Ovary (tissue), 7 donors: ENCODE measurements around a stretch of chr9.

DNA sequence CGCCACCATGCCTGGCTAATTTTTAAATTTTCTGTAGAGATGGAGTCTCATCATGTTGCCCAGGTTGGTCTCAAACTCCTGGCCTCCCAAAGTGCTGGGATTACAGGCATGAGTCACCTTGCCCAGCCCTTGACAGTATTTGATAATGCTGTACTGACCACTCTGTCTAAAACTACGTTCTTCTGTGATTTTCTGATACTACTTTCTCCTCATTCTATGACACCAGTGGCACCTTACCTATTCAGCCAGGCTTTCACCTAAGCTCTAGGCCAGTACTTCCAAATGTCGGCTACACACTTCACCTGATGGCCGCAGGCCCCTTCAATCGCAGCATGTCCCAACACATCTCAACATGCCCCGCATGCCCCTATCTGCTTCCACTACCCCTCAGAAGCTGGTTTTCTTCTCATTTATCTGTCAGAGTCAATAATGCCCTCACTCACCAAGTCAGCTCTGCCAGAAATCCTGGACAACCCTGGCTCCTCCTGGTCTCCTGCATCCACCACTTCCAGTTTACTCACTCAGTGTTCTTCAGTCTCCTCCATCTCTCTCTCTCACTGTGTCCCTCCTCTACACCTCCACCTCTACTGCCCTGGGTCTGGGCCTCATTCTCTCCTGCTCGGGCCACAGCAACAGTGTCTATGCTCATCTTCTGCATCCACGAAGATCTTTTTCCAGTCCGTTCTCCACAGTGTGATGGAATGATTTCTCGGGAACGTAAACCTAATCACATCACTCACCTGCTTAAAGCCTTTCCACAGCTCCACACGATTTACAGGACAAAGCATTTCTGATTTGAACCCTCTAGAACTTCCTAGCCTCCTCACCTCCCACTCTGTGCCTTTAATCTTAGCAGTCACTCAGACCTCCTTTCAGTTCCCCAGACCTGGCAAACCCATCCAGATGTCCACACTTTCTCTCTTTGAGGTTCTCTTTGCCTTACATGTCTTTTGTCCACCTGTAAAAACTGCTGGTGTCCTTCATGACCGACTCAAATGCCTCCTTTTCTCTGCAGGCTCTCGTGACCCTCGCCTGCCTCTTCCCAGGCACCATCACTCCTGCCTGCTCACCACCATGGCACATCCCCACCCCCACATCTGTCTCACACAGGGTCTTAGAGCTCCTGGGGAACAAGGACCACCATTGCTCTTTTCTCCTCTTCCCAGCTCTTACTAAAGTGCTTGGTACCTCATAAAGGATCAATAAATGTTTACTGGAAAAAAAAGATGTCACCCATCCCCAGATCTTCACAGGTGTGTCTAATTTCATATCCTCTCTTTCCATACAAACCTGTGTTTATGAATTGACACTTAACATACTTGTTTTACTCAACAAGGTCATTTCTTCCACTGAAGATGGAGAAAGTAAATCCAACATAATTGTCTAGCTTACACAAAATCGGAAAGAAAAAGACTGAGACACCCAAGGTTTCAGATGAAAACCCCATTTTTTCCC is 181.3 kb downstream of the GNAQ start:
- PRO-cap, 7 experiments, result no peak in any of the 7 experiments
- RAMPAGE, long total RNA, 2 experiments, result no peak in any of the 2 experiments

GRCh38 chr9:77950154-77950825 is 81.3 kb downstream of the GNAQ start:
- PRO-cap, 7 experiments, result no peak in any of the 7 experiments
- RAMPAGE, long total RNA, 2 experiments, result no peak in any of the 2 experiments

- PRO-cap, 7 experiments, result no peak in any of the 7 experiments
- RAMPAGE, long total RNA, 2 experiments, result no peak in any of the 2 experiments
These were observed 34.1 kb downstream of the GNAQ start for GRCh38 chr9:77996959-77998459.

- PRO-cap, 7 experiments, result peak in 4 of 7 experiments; most common plus-strand start chr9:78296339 (in 2); most common minus-strand start chr9:78296393 (in 4)
- RAMPAGE, long total RNA, 2 experiments, result no peak in any of the 2 experiments
These were observed 788 bp upstream of the PSAT1 start for GRCh38 chr9:78295965-78296709.

DNA sequence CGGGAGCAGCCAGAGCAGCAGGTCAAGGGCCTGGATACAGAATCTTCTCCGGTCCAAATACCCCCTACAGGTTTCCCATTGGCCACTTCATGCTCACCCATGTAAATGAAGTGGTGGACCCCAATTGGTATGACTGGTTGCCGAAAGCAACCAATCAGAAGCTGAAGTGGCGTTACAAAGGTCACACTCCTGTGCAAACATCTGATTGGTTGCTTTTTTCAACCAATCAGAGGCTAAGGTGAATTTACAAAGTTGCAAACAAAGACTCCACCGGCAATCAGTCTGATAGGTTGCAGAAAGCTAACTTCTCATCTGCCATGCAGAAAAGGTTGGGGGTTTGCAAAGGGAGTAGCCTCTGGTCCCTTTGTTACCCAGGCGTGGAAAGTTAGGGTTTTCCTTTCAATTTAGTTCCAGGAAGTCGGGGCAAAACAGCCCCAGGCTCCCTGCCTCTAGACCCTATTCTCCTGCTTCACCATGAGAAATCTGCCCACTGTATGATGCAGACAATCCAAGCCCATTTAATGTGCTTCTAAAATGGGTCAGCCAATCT is 524.7 kb downstream of the PSAT1 start:
- PRO-cap, 7 experiments, result no peak in any of the 7 experiments
- RAMPAGE, long total RNA, 2 experiments, result no peak in any of the 2 experiments

DNA sequence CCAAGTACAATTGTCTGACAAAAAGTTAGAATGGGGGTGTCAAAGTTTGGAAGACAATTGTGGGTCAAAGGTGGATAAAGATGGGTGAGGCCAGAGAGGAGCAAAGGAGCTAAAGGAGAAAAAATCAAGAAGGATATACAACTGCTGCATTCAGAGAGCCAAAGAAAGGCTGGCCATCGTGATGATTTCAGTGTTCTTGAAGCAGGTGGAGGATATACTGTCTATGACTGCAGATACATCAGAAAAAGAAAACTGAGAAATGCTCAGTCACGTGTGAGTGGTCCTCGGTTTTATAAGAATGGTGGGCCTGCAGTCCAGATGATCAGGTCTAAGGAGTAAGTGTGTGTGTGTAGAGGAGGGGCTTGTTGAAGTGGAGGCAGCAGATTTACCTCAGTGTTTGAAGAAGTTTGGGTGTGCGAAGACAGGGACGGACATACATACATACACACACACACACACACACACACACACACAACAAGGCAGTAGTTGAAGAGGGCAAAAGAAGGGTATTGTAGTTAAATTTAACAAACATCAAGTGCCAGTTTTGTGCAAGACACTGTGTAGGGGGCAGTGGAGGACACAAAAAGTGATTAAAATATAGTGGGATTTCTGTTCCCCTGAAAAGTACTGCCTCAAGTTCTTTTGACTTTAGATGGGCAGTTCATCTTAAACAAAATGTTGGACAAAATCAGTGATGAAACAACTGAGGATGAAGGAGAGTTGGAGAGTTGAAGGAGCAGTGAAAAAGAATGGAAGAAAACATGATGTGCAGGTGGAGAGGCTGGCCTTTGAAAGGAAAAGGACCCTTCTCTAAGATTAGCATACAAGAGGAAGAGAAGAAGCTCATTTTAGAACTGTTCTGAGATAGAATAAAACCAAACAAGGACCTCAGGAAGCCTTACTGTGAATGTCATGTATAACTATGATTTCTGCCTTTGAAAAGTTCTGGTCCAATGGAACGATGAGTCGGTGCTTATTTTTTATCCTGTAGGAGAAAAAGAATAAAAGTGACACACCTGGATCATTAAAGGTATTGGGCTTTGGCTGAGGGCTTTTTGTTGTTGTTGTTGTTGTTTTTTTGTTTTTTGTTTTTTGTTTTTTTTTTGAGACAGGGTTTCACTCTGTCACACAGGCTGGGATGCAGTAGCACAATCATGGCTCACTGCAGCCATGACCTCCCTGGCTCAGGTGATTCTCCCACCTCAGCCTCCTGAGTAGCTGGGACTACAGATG is 77.5 kb downstream of the TLE4 start:
- PRO-cap, 7 experiments, result no peak in any of the 7 experiments
- RAMPAGE, long total RNA, 2 experiments, result no peak in any of the 2 experiments

DNA sequence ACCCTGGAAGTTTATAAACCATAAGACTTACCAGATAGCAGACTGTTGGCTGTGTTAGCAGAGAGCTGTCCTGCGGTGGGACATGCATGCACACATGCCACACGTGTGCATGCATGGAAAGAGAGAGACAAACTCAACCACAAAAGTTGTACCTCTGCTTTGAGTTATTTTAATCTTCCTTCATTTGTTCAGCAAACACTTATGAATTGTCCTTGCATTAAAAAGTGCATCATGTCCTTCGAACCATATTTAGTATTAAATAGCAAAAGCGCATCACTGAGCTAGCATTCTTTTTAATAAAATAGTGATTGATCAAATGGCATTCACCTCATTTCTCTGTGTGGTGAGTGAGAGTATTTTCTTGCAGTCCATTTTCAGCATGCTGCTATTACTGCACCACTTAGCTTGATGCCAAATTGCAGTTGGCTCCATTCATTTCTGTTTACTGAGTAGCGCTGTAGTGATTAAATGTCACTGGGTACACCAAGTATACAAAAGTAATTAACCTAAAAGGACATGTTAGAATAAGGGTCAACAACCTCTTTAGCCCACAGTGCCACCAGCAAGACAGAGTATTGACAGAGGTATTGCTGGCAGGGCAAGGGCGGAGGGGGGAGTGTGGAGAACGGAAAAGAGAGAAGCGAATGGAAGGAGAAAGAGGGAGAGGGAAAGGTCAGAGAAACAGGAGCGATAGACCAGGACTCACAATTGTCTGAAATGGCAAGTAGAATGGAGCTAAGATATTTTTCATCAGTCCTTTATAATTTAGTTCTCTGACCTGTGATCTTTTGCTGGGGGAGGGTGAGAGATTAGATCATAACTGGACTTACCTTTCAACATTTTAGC is 122.0 kb downstream of the TLE4 start:
- PRO-cap, 7 experiments, result no peak in any of the 7 experiments
- RAMPAGE, long total RNA, 2 experiments, result no peak in any of the 2 experiments

- PRO-cap, 7 experiments, result no peak in any of the 7 experiments
- RAMPAGE, long total RNA, 2 experiments, result no peak in any of the 2 experiments
These were observed 660.1 kb downstream of the TLE4 start for GRCh38 chr9:80231786-80232337.

DNA sequence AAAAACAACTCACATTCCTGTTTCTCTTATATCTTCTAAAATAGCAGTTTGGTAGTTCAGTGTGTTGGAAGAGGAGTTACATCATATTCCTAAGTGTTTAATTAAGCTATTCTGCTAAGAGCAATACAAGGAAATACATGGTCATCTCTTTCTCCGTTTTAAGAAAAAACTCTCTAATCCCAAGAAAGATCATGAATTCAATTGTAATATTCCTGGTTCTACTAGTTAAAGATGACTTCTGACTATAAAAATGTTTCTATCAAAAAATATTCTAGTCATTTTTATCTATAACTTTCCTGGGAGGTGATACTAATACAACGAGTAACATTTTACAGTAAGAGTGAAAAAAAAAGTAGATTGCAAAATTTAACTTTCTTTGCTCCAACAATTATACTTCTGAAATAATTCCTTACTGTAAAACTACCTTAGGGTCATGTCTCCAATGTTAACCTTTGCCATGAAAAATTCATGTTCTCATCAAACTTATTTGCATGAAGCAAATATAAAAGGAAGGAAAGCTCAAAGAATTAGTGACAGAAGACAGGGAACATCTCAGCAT is 505.3 kb downstream of the TLE1 start:
- PRO-cap, 7 experiments, result no peak in any of the 7 experiments
- RAMPAGE, long total RNA, 2 experiments, result no peak in any of the 2 experiments

DNA sequence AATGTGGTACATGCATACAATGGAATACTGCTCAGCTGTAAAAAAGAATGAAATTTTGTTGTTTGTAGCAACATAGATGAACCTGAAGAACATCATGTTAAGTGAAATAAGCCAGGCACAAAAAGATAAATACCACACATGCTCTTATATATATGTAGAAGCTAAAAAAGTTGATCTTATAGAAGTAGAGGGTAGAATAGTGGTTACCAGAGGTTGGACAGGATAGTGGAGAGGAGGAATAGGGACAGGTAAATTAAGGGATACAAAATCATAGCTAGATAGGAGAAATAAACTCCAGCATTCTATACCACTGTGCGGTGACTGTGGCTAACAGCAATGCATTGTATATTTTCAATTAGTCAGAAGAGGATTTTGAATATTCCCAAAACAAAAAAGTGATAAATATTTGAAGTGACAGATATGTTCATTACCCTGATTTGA is 414.8 kb downstream of the TLE1 start:
- PRO-cap, 7 experiments, result no peak in any of the 7 experiments
- RAMPAGE, long total RNA, 2 experiments, result no peak in any of the 2 experiments

- PRO-cap, 7 experiments, result no peak in any of the 7 experiments
- RAMPAGE, long total RNA, 2 experiments, result no peak in any of the 2 experiments
These were observed 124.2 kb downstream of the TLE1 start for GRCh38 chr9:81565115-81565654.

DNA sequence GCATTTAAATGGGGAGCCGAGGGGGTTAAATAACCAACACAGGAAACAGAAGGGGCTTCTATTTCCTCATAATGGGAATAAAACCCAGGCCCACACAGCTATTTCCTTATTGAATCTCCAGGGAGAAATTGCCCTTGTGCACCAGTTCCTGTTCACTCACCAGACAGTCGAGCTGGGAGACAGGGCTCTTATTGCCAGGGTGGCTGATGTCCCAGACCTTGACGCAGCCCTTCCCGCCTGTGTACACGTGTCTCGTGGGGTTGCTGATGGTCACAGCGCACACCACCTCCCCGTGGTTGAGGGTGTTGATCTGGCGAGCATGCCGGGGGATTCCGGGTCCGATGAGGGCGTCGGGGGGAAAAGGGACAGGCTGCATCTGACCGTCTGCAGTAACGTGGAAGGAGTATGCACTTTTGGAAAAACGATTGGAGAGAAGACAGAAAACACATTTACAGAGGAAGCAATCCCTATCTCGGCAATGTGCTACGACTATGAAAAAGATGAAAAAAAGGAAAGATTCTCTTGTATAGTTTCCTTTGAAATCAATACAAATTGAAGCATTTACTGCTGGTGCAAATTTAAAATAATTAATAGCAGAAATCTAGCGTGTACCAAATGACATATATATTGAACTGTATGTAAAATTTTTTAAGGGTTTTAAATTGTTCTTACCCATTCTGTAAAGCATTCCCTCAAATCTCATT is 96.3 kb downstream of the TLE1 start:
- PRO-cap, 7 experiments, result peak in 1 of 7 experiments; most common plus-strand start position 185 of the sequence (in 1)
- RAMPAGE, long total RNA, 2 experiments, result no peak in any of the 2 experiments

DNA sequence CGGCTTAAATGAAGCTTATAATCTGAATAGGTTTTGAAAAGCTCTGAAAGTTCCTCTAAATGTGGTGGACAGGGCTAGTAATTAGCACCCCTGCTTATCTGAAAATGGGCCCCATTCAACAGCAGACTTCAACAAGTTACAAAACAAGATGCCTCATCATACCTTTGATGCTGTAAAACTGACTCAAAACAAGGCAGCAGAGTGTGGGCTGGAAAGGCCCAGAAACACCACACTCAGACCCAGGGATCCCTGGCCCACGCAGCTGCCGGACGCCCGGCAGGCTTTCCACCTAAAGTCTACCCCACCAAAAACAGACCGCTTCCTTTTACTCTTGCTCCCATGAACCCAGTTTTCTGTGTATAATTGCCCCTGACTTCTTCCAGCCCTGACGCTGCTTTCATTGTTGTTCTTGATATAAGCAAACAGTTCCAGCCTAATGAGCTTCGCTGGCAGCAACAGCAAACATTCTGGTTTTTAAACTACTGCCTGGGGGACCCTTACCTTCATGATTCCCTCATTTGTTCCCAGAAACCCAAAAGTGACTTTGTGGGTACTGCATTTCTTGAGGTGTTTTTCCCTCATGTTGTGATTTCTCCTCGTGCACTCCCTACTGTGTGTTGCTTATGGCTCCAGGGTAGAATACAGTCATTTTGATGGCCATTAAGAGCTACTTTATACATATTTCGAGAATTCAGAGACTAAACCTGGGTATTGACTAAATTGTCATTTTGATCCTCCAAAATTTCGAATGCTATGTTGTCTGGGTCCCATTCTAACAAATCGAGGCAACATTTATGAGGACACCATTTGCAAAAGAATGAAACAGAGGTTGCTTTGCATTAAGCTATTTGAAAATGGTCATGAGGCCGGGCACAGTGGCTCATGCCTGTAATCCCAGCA is 66.5 kb downstream of the TLE1 start:
- PRO-cap, 7 experiments, result no peak in any of the 7 experiments
- RAMPAGE, long total RNA, 2 experiments, result no peak in any of the 2 experiments

- PRO-cap, 7 experiments, result no peak in any of the 7 experiments
- RAMPAGE, long total RNA, 2 experiments, result no peak in any of the 2 experiments
These were observed 287.9 kb downstream of the RASEF start for GRCh38 chr9:82774869-82775540.

DNA sequence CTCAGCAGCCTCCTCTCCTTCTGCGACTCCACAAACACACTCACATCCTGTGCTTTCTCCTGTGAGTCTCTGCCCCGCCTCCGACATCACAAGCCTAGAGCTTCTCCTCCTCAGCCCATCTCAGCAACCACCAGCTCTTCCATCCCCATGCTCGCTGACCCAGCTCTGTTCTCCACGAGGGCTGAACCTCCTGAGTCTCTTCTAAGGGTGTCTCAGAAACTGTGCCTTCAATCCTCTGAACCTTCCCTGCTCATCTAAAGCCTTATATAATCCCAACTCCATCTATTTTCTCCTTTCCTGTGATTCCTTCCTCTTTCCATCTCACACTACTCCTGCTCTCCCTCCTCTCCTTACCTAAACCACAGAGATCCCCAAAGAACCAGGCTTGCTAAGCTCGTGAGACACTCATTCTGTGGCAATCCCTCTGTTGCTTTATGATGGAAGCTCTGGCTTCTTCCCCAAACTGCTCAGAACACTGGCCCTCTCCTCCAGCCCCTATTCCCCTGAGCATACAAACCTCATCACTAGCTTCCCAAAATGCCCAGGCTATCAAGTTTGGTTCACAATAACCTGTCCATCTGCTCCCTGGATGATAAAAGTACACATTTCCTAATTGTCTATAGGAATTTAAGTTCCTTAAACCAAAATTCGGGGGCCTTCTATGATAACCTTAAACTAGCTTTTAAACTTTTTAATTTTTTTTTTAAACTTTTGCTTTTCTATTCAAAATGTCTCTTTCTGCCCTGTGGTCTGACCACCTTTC is 55.1 kb downstream of the RASEF start:
- PRO-cap, 7 experiments, result no peak in any of the 7 experiments
- RAMPAGE, long total RNA, 2 experiments, result no peak in any of the 2 experiments

DNA sequence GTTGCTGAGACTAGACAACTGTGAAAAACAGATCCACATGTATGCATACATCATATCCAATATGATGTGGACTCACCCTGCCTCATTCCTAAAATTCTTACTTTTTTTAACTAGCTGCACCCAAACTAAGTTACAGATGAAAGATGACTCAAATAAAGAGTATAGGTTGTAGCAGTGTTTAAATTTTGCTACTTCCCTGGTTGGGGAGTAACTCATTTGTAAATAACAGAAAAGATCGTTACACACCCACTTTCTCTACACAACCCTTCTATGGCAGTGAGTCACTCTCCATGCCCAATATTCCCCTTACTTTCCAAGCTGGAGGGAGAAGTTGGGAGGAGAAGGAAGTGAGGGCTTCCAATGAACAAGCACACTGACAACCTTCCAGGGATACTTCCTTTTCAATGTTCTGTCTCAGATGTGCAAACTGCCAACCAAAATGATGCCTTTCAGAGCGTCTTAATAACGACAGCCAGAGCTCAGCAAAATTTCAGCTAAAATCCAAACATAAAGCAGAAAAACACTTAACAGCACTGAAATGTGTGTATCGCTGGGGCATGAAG is 1.9 kb downstream of the RASEF start:
- PRO-cap, 7 experiments, result no peak in any of the 7 experiments
- RAMPAGE, long total RNA, 2 experiments, result no peak in any of the 2 experiments

- PRO-cap, 7 experiments, result no peak in any of the 7 experiments
- RAMPAGE, long total RNA, 2 experiments, result start-site peak on the plus strand in 1 of 2 experiments, at chr9:83062104-83062193 at its widest, 11 reads per replicate
These were observed 798 bp downstream of the RASEF start for GRCh38 chr9:83061936-83062751.

GRCh38 chr9:83327172-83327577 is 211.0 kb downstream of the FRMD3 start:
- PRO-cap, 7 experiments, result no peak in any of the 7 experiments
- RAMPAGE, long total RNA, 2 experiments, result no peak in any of the 2 experiments

DNA sequence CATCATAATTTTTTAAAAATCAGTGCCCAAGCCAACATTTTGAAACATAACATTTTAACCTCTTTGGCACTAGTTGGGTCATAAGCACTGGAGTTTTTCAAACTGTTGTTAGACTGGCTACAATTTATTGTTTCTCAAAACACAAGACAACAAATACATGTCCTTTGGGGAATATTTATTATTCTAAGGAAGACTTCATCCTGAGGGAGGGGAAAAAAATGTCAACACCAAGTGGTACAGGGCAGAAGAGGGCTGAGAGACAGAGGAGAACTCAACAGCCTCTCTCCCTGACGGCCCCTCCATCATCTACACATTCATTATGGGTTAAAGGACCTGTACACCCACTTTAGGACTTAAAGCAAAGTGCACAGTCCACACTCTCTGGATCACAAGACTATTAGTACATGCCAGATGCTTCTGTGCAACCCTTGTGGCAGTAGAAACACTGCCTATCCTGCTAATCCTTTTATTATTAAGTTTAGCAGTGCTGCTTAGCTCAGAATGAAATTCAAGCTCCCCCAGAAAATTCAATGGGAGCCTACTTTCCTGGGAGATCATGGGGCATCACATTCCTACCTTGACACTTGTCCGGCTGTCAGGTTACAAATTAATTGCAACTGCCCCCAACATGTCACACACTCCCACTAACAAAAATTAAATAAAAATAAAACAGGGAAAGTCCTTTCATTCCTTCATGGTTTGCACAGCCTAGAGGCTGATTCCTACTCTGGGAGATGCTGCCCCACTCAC is 1.9 kb downstream of the FRMD3 start:
- PRO-cap, 7 experiments, result no peak in any of the 7 experiments
- RAMPAGE, long total RNA, 2 experiments, result no peak in any of the 2 experiments

DNA sequence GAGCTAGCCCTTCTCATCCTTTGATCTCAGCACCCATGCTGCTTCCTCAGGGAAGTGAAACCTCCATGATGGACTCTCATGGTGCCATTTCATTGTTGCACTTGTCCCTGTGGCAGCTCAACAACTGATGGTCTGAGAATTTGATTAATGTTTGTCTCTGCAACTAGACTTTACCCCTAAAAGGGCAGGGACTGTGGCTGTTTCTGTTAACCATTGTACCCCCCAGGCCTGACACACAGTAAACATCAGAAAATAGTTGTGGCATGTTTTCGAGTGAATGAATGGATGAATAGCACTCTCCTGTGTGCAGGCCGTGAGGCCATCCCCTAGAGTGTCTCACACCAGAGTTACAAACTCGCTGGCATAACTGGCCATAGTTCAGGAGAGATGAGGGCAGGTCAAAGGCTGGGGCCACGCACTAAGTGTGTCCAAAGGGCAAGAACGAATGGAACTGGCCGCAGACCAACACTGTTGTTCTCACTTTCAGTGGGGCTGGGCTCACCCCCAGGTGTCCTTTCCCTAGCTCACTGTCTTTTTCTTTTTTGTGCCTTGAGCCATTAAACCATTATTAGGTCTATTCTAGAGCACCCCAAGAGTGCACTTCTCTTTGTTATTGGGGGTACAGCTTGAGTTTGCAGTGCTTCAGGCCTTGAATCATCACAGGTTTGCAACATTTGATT is 6.8 kb downstream of the IDNK start:
- PRO-cap, 7 experiments, result no peak in any of the 7 experiments
- RAMPAGE, long total RNA, 2 experiments, result no peak in any of the 2 experiments